A375 (cell line): ENCODE measurements around a stretch of chr3.

DNA sequence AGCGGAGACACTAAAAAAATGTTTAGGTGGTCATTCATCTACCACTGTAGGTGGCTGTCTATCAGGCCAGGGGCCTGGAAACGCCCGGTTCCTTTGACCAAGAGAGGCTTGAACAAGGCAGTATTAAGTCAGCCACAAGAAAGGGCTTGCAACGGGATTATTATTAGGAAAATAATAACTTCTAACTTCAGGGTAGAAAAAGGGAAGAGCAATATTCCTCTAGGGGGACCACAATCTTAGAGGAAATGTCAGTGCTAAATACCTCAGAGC, 113.4 kb downstream of the MFSD1 start:
- RAMPAGE, long total RNA, result no peak

GRCh38 chr3:159763966-159764851, 461.0 kb upstream of the C3orf80 start:
- RAMPAGE, long total RNA, result no peak

DNA sequence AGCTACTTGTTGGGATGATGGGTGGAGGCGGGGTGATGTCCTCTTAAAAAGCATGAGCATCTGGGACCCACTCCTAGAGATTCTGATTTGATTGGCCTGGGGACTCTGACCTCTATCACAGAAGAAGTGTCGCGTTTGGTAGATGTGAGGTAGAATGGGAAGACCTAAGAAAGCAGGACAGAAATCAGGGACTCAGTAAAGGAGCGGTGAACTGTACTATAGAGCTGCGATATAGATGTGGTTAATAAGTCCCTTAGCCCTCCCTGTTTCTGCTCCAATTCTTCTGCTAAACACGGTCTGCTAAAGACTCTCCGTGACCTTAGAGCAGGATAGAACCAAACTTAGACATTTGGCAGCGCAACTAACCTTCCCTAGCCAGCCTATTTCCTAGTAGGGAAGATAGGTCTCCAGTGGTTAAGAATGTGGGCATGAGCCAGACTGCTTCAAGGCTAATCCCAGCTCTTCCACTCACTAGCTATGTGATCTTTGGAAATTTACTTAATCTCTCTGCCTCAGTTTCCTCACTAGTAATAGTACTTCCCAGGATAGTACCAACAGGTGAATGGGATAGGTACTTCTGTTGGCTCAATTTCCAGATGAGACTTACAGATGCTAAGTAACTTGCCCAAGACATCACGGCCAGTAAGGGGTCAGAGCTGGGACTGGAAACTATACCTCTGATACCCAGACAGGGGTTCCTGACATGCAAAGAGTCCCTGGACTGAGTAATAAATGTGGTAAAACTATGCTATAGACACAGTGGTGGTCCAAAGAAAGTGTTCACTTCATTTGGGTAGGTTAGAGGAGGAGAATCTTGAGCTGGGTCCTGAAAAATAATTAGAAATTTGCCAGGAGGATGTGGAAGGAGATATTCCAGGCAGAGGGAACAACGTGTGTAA, 430.1 kb upstream of the C3orf80 start:
- RAMPAGE, long total RNA, result no peak

DNA sequence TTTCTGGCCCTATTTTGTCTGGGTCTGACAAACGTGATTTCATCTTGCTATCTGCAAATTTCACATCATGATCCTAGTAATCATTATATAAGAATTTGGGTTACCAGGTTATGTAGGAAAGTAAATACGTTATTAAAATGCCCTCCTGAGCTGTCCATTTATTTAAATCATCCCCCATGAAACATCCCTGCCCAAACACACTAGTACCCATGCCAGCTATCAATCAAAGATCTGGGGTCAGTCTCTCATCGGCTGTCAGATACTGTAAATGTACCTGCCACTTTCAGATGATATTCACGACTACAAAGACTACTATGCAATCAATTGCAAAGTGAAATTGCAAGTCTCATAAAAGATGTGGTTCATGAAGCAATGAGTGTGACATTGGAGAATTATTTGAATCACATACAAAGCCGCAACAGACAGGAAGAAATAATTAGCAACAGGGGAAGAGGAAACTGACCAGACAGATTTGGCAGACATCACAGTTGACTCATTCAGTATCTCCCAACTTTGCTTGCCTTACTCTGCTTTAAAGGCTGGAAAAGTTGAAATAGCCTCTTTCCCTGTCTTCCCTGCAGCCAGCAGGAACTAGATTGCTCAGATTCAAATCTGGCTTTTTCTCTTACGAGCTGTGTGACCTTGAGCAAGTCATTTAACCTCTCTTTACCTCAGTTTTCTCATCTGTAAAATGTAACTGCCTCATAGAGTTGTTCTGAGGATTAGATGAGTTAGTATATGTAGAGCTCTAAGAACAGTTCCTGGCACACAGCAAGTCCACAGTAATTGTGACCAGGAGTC, 95.7 kb upstream of the C3orf80 start:
- RAMPAGE, long total RNA, result no peak

DNA sequence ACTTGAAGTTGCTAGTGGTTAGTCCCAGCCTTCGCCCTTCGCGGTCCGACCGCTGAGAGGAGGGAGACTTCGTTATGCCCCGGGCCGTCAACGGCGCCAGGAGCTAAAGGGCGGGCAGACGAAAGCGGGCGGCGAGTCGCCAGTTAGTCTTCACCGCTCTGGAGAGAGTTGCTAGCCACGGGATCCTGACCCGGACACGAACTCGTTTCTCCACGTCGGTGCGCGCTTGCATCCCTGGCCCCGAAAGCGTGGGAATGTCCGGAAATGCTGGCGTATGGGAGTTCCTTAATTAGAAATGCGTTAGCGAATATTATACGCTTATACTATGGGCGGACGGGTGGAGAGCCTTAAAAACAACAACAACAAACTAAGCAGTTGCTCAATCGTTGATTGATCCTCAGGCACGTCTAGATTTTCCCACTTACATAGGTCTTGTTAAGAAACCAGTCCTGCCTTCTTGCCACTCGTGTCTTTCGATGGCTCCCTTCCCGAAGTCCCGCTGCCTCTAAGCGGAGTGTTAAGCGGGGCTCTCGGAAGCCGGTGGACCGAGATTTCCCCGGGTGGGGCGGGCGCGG, 836 bp downstream of the SMC4 start:
- RAMPAGE, long total RNA, result no peak

DNA sequence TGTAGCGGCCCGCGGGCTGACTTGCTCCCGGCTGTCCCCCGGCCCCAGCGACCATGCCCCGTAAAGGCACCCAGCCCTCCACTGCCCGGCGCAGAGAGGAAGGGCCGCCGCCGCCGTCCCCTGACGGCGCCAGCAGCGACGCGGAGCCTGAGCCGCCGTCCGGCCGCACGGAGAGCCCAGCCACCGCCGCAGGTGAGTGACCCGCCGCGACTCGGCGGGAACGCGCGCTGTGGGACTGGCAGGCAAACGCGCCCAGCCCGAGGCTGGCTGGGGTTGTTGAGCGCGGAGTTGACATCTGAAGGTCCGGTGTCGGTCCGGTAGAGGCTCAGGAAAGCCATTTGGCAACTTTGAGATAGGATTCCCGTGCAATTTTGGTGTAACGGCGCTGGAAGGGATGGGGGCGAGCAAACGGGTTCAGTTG, 1.3 kb downstream of the SMC4 start:
- RAMPAGE, long total RNA, result no peak

- RAMPAGE, long total RNA, result no peak
These were observed 51.1 kb upstream of the TRIM59 start for GRCh38 chr3:160500657-160501084.

GRCh38 chr3:160759319-160759835, 3.3 kb downstream of the PPM1L start:
- RAMPAGE, long total RNA, result no peak

GRCh38 chr3:160780354-160780800, 24.3 kb downstream of the PPM1L start:
- RAMPAGE, long total RNA, result no peak

DNA sequence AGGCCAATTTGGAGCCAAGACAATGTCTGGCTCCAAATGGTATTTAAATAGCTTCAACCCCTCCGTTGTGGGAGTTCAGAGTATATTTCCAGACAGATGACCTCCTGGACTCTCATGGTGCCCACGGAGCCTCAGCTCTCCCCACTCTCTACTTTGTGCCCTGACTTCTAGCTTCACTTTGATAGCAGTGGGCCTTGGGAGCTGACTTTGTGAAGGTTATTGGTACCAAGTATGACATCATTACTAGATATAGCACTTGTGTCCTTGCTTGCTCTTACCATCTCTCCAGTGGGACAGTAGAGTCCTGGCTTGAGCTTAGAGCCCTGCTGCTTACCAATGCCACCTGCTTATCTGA, 53.4 kb downstream of the PPM1L start:
- RAMPAGE, long total RNA, result no peak

DNA sequence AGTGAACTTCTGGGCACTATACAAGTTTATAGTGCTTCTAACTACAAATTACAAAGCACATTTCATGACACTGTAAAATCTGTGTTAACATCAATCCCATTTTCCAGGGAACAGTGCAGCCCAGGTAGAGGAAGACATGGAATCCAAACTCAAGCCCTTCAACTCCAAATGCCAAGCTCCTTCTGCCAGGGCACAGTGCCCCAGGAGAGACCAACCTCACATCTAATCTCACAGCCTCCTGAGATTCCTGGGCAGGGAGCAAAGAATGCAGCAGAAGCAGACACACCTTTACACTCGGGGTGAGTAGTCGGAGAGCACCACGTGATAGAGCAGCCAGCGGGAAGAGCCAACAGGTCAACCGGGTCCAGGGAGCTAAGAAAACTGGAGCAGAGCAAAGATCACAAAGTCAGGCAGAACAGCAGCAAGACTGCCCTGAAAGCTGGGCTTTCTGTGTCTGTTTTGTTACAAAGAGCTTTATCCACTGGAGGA, 4.3 kb downstream of the B3GALNT1 start:
- RAMPAGE, long total RNA, result no peak

GRCh38 chr3:161228197-161228999, 7.3 kb downstream of the NMD3 start:
- RAMPAGE, long total RNA, result no peak

- RAMPAGE, long total RNA, result no peak
These were observed 10.3 kb downstream of the NMD3 start for GRCh38 chr3:161231448-161231723.

GRCh38 chr3:161373150-161373471, 1.8 kb upstream of the SPTSSB start:
- RAMPAGE, long total RNA, result no peak

DNA sequence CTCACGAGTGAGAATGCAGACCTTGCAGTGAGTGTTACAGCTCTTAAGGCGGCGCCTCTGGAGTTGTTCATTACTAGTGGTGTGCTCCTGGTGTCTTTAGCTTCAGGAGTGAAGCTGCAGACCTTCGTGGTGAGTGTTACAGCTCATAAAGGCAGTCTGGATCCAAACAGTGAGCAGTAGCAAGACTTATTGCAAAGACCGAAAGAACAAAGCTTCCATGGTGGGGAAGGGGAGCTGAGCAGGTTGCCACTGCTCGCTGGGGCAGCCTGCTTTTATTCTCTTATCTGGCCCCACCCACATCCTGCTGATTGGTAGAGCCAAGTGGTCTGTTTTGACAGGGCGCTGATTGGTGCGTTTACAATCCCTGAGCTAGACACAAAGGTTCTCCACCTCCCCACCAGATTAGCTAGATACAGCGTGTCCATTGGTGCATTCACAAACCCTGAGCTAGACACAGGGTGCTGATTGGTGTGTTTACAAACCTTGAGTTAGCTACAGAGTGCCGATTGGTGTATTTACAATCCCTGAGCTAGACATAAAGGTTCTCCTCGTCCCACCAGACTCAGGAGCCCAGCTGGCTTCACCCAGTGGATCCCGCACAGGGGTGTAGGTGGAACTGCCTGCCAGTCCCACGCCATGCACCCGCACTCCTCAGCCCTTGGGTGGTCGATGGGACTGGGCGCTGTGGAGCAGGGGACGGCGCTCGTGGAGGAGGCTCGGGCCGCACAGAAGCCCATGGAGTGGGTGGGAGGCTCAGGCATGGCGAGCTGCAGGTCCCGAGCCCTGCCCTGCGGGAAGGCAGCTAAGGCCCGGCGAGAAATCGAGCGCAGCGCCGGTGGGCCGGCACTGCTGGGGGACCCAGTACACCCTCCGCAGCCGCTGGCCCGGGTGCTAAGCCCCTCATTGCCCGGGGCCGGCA, 1526.4 kb downstream of the SI start:
- RAMPAGE, long total RNA, result no peak

- RAMPAGE, long total RNA, result no peak
These were observed 80.6 kb upstream of the BCHE start for GRCh38 chr3:165917460-165918561.

GRCh38 chr3:167275537-167275948, 104.6 kb downstream of the ZBBX start:
- RAMPAGE, long total RNA, result no peak

DNA sequence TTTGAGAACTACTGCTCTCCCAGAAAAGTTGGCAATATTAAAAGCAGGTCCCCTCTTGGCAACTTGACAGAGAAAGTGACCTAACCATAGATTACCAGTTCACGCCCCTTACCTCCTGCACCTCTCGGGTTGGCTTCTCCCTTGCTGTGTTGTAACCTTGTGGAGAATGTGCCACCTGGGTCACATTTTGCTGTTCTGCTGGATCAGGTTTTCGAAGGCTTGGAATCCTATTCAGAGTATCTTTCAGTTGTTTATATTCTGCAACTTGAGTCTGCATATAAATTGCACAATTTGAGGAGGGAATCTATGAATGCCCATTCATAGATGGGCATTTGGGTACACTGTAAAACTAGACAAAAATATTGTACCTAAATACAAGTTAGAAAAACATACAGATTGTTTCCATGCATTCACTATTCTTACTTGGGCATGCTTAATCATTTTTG, 59.0 kb downstream of the GOLIM4 start:
- RAMPAGE, long total RNA, result no peak

- RAMPAGE, long total RNA, result no peak
These were observed 44.2 kb downstream of the GOLIM4 start for GRCh38 chr3:168051640-168051851.

DNA sequence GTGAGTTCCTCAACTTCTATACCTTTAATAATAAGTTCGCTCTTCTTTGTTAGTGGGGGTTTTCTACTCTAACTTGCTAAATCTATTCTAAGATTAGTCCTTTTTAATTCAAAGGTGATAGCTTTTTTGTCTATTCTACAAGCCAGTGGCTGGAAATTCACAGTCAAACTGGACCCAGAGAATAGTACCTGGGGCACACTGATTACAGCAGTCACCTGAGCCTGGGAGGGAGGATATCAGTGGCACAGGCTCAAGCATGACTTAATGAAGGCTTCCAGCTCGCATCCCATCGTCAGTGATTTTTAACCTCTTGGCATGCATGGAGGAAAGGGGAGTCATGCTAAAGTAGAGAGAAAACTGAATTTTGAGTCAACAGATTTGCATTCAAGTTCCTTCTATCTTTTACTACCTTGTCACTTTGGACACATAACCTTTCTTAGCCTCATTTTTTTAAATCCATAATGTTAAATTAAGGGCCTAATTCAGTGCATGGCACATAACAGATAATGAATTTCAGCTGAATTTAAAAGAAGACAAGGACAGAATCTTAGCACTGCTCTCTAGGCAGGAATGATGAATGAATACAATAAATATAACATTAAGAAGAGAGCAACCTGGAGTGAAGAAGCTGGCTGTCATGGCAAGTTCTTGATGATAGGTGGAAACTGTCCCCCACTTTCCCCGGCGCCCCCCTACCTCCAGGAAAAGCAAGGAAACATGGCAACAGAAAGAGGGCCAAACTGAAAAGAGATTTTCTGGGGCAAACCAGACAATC, 24.7 kb downstream of the GOLIM4 start:
- RAMPAGE, long total RNA, result no peak